Measurements from ENCODE around the genes ACBD6 and ZNF648.

DNA sequence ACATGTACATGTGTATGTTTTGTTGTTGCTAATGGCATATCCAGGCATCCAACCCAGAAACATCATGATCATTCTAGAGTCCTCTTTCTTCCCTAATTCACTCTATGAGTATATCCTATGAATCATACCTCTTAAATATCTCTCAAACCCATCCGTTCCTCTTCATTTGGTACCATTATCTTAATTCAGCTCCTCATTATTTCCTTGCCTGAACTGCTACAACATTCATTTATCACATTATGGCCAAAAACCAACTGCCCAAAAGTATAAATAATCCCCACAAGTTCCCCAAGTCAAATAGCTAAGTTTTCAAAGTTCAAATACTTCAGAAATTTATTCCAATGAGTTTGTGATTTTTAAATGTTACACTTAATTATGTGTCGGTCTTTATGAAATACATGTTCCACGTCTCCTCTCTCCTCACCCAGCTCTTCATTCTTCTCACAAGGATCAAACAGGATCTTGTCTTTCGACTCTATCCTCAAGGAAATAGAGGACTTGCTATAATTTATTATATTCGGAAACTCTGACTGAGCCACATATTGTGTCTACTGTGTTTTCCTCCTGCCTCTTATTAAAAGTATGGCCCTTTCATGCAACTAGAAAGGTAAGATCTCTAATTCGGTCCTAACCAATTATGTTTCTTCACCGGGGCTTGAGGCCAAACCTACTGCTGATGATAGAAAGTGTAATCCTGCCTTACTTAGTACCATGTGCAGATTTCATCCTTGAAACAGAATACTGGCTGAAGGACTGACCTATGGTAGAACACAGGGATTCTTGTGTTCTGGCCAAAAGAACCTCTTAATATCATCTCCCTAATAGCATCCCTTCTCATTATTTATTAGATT lies 72.3 kb downstream of the TOR3A start:
- PRO-cap, result no peak

DNA sequence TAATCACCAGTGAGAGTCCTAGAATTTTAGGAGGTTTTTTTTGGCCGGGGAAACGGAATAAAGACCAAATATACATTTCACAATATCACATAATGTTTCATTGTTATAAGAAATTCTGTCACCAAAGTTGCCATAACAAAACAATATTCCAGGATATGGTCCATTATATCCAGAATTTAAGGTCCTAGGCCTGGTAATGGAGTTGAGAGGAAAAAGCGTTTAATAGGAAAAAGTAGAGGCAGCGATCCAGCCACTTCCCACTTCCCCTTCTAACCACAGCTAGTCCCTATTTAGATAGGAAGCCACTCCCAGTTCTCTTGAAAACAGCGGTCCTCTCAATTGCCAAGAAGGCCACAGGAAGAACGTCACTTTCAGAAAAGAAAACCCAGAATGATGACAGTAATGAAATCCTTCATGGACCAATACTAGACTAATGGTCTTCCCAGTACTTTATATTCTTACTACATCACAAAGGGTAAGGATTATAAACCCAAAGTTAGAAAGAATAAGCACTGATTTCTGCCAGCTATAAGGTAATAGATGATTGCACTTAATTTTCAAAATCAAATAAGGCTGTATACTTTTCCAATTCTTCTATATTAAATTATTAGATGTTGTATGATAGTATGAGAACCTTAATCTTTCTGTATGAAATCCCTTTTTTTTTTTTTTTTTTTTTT lies 38.6 kb downstream of the ABL2 start:
- PRO-cap, result unidirectional peak, minus-strand start at position 271 of the sequence

DNA sequence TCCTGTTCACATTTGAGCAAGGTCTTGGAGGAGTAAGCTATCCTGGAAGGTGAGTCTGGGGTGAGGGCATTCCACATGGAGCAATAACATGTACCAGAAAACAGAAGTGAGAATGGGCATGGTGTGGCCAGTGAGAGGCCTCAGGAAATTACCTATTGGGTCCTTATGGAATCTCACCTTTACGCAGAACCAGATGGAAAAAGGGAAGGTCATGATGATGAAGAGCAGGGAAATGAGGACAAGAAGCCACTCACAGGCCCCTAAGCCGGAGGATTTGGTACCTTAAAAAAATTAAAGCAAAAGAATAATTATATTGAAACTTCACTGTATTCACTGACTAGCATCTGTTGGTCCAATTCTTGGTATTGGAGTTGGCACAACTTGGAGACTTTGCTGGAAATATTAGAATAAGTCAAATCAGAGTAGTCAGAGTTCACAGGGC lies 11.2 kb downstream of the NPHS2 start:
- PRO-cap, result no peak

GRCh38 chr1:179845632-179846622 lies 31.7 kb downstream of the TOR1AIP2 start:
- PRO-cap, result no peak

DNA sequence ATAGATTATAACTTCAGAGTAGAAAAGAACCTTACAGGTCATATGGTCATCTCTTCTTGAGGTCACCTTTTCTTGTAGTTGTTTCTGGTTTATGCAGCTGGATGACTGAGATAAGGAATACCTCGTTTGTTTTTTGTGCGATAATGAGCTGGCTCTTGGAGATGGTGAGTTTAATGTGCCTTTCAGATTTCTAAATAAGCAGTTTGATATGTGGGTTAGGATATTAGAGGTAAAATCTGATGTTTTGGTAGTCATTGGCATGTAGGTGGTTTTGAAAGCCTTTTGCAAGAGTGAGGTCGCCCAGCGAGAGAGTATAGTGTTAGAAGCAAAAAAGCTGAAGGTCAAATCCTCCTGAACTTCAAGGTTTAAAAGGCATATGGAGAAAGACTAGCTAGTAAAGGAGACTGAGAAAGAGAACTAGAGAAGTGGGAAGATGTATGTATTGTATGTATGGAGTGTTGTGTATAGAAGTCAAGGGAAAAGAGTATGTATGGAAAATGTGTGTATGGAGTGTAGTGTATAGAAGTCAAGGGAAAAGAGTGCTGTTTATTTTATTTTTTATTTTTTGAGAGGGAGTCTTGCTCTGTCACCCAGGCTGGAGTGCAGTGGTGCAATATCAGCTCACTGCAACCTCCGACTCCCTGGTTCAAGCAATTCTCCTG lies 17.5 kb downstream of the CEP350 start:
- PRO-cap, result no peak

DNA sequence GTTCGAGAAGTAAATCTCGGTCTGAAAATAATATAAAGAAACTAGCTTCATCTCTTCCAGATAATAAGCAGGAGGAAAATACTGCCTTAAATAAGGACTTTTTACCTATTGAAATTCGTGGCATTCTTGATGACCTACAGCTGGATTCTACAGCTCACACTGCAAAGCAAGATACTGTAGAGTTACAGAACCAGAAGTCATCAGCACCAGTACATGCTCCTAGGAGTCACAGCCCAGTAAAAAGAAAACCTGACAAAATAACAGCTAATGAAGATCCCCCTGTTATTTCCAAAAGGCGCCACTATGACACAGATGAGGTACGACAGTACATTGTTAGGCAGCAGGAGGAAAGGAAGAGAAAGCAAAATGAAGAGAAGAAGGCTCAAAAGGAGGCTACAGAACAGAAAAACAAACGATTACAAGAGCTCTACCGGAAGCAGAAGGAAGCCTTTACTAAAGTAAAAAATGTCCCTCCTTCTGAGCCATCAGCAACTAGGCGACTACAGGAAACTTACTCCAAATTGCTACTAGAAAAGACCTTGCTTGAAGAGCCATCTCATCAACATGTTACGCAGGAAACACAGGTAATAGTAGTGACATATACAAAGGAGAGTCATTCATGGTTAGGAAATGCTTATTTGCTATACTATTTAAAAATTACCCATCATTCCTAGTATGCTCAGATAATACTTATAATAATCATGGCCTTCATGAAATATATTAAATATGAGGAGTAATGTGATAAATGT lies 59.5 kb downstream of the CEP350 start:
- PRO-cap, result no peak

DNA sequence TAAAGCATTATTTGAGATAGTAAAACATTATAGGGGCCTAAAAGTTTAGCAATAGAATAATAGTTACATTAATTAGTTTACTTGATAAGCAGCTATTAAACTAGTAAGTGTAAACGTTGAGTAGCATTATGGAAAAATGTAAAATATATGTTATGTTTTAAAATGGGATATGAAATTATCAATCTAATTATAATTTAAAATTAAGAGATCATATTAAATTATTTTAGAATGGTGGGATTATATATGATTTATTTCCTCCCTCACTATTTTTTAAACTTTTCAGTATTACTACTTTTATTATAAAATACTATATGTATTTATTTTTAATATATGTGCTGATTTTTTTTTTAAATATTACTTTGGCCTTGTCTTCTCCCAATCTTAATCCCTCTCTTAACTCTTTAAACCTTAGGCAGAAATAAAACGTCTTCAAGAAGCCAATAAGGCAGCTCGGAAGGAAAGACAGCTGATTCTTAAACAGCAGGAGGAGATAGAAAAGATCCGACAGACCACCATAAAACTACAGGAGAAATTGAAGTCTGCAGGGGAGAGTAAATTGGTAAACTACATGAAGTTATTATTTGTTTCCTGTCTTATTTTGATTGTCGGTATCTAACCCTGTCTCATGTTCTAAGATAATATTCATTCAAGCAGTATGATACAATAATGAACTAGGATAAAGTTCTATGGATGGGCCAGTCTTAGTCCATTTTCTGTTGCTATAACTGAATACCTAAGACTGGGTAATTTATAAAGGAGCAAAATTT lies 92.7 kb upstream of the QSOX1 start:
- PRO-cap, result no peak

- PRO-cap, result no peak
These were observed 89.7 kb upstream of the QSOX1 start for GRCh38 chr1:180064796-180065573.

- PRO-cap, result no peak
These were observed 15.0 kb downstream of the QSOX1 start for GRCh38 chr1:180169508-180170298.

GRCh38 chr1:180173970-180174373 lies 19.3 kb downstream of the QSOX1 start:
- PRO-cap, result no peak

DNA sequence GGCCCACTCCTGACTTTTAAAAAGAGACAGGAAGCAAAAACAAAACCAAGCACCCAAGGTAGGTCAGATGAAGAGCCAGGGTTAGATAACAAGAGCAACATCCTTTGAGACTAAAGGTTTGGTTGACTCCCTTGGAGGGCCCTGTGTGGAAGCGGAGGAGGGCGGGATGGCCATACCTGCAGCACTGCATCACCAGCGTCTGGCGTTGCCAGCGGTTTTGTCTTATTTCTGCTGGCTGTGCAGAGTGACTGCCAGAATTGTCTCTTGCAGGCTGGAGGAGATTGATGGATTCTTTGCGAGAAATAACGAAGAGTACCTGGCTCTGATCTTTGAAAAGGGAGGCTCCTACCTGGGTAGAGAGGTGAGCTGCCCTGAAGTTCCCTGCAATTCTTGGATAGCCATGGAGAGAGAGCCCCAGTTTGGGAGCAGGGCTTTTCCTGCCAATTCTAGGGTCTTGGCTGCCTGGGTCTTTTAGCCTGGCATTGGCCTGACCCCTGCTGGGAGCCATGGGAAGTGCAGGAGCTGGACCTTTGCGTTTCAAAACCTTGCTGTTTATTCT lies 23.9 kb downstream of the QSOX1 start:
- PRO-cap, result no peak

GRCh38 chr1:180196017-180196845 lies 33.8 kb upstream of the LHX4 start:
- PRO-cap, result no peak

DNA sequence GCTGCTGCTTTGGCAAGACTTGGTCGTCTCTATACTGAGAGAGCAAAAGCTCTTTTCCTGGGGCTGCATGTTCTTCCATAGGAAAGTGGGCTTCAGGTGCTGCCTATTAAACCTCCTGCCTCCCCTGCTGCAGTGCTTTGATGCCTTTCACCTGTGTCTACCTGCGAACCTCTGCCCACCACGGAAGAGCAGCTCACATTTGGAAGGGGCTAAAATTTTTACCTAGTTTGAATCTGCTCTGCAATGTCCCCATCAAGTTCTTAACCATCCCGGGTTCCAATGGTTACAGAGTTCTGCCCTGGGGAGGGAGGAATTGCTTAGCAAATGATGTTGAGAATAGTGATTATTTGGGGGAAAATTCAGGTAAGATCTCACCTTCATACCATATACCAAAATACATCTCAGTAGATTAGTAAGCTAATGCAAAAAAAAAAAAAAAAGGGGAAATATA lies 27.8 kb upstream of the LHX4 start:
- PRO-cap, result no peak

GRCh38 chr1:180230463-180230935 lies 435 bp downstream of the LHX4 start:
- PRO-cap, result no peak

DNA sequence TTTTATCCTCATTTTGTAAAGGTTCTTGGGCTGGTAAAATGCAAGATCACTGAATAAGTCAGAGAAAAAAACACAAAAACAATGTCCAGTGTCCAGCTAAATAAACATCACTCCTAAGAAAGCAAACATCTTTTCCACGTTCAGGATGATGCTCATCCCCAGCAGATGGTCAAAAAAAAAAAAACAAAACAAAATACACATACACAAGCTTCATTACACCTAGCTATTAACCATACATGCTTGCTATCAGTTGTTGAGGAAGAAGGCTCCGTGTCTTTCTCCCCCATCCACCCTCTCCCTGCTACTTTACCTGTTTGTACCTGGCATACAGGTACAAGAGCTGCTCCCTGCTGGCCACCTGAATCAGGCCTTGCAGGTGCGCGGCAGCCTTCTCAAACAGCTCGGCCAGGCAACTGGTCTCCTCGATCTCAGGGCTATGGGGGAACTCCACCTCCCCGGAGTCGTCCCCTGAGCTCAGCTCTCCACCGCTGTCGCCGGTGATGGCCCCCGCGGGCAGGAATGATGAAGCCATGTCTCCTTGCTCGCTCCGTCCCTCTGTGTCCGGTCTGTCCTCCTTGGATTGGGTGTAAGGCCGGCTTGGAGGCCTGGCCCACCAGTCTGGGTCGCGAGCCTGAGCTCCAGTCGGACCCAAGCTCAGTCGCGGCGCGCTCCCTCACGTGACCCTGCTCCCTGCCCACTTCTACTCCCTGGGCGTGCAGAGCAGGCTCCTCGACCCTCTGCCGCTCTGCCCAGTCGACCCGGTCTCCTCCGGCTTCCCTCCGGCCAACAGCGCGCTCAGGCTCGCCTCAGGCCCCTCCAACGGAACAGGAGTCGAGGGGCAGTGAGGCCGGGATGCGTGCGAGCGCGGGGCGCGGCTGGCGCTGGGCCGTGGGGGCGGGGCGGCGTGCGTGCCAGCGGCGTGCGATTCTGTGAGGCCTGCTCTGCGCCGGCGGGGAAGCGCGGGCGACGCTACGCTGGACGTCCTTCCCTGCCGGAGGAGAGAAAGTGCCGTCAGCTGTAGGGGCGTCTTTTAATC lies at the start of gene ACBD6:
TSS of gene ACBD6 (minus strand) at position 843 of the 1,036 bp plus-strand sequence.
- PRO-cap, result no peak

DNA sequence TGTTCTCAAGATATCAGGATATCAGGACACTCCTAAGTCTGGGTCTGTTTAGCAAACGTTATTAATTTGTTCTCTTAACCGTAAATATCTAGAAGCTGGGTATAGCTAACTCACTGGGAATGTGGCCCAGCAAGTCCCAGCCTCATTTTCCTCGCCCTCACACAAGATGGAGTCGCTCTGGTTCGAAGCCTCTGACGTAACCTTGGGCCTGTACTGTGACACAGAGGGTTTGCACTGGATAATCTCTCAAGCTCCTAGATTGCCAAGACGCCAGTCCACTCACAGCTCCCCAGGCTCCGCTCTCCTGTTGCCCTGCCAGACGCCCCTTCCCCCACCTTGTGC lies 1.2 kb upstream of the KIAA1614 start:
- PRO-cap, result unidirectional peak, plus-strand start at position 257 of the sequence

GRCh38 chr1:181126688-181127431 lies 38.4 kb downstream of the IER5 start:
- PRO-cap, result no peak

DNA sequence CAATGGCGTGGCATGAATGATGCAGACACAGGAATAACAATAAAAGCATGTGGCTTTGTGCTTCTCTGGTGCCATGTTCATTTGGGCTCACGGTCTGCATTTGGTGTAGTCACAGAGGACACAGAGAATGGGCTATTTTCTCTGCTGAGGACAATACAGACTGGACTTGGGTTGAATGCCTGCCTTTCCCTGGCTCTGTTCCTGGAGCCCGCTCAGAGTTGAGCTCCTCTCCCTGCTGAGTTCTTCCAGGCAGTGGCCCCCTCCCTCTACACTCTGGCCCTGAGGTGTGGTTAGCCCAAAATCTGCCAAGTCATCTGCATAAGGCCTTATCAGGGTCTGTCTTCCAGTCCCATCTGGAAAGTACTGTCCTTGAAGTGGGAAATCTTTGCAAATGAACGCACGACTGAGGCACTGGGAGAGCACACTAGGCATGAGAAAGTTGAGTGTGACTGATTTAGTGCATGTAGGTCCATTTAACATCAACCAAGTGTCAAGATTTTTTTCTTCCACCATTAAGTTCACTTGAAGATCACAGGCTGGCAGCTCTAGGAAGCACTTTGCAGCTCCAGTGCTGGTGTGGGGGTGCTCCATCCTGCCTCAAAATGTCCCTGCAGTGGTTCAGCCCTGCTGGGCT lies 41.3 kb downstream of the IER5 start:
- PRO-cap, result no peak

GRCh38 chr1:182061461-182061837 lies at the start of gene ZNF648:
ZNF648 (minus strand) TSS chr1:182061712.
- PRO-cap, result no peak

GRCh38 chr1:182088026-182088755 lies 26.7 kb upstream of the ZNF648 start:
- PRO-cap, result no peak